Iris pigment epithelial cell (primary cell): ENCODE data around the genes PEF1, PTP4A2 and LCK.

- RRBS = 3% methylated on average over 6 of the region's 52 CpGs
Measured at GRCh38 chr1:31644126-31644934, at the start of gene PEF1. Gene PEF1 (minus strand): TSS chr1:31644876.

- RRBS = 93% methylated on average over 3 of the region's 8 CpGs
Measured at GRCh38 chr1:31668649-31669059, 24.0 kb upstream of the PEF1 start.

DNA sequence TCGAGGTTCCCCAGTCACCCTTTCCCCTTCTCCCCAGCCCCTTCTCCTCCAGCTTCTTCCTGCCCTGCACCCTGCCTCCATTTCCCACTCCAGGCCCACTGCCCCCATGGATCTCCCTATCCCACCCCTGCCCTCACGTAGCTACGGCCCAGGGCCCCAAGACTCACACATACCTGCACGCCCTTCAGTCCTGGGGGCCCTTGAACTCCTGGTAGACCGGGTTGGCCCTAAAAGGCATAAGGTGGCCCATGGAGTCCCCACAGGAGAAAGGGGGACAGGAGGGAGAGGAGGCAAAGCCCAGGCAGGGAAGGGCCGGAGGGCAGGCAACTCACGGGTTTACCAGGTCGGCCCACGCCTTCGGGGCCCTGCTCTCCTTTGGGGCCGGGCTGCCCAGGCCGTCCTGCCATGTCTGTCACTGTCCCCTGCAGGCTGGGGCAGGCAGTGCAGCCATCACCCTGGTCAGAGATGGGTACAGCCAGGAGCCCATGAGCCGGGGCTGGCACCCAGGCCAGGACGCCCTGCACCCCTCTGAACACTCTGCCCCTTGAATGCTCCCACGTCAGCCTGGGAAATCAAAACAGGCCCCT, 19.9 kb downstream of the COL16A1 start:
- RRBS = 82% methylated on average over 5 of the region's 15 CpGs

DNA sequence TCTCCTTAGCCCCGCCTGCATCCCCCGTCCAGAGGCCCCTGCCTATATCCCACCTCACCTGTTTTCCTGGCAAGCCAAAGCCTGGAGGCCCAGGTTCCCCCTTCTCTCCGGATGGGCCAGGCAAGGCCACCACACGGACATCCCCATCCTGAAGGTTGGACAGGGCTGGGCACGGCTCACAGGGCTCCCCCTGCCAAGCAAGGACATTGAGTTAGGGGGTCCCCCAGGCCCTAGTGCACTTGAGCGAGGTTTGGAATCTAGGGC, 18.3 kb downstream of the COL16A1 start:
- RRBS = no CpG with 5 or more reads among the region's 6 CpGs

- RRBS = 71% methylated on average over 5 of the region's 15 CpGs
Measured at GRCh38 chr1:31694617-31695412, 9.0 kb downstream of the COL16A1 start.

GRCh38 chr1:31696762-31697197, 7.0 kb downstream of the COL16A1 start:
- RRBS = no CpG with 5 or more reads among the region's 7 CpGs

DNA sequence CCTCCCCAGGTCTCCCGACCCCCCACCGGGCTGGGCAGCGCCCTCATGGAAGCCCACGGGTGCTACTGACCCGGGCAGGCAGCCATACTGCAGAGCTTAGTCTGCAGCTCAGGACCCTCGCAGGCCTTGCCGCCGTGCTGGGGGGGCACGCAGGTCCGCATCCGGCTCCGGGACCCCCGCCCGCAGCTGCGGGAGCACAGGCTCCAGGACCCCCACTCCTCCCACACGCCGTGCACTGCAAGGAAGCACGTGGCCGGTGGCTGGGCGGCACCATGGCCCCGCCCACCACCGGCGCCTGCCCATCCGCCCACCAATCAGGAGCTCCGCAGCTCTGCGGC, 21.4 kb downstream of the ADGRB2 start:
- RRBS = 82% methylated on average over 23 of the region's 26 CpGs

GRCh38 chr1:31762197-31763233, 1.6 kb downstream of the ADGRB2 start:
- RRBS = 2% methylated on average over 32 of the region's 52 CpGs

DNA sequence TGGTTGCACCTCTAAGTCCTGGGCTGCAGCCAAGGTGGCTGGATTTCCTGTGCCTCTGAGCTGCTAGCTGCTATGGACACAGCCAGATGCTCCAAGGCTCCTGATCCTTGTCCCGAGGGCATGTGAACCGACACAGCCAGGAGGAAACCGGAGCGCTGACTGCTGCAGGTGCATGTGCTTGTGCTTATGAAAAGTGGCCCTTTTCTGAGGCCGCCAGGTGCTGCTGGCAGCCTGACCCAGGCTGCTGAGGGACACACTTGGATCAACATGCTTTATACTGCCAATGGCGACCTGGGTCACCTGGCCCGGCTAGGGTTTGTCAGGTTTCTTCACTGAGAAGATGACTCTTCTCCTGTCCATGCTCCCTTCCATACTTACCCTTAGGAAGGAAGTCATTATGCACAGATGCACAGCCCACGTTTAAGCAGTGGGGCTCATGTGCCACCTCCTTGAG, 14.9 kb upstream of the SPOCD1 start:
- RRBS = no CpG with 5 or more reads among the region's 8 CpGs

DNA sequence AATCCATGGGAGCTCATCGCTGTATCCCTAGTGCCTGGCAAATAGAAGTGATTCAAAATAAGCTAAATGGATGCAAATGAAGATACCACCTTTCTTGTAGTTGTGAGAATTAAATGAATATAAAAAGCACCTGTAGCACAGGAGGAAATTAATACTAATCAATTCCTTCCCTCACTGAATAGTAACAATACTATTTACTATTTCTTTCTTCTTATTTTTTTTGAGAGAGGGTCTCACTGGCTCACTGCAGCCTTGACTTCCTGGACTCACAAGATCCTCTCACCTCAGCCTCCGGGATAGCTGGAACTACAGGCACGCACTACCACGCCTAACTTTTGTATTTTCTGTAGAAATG, 2.6 kb downstream of the PTP4A2 start:
- RRBS = no CpG with 5 or more reads among the region's 4 CpGs

GRCh38 chr1:31937990-31938479, at the start of gene PTP4A2:
Gene PTP4A2 (minus strand): TSS chr1:31938368.
- RRBS = 2% methylated on average over 26 of the region's 83 CpGs

- RRBS = no CpG with 5 or more reads among the region's 4 CpGs
Measured at GRCh38 chr1:31985390-31986022, 28.2 kb upstream of the KHDRBS1 start.

DNA sequence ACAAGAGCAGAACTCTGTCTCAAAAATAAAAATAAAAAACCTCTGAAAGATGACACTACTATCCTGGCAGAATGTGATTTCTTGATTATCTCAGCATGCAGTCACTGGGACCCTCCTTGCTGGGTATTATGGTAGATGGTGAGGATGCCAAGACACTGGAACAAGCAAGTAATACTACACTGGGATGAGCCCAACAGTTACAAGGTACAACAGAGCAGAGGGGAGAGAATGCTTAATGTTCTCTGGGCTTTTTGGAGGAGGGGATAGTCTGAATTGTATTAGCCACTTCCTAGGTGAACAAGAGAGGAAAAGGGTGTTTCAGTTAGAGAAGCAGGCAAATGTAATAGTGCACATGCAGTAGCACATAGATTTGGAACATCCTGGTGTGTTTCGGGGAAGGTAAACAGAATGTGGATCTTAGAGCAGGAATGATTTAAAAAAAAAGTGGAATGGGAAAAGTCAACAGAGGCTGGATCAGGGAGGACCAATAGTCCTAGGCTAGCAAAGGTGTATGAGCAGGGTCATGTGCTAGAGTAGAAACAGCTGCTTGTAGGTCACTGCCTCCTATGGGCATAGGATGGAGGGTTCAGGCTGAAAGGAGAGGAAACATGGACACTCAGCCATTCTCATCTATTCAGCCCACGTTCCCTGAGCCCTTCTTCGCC, 3.9 kb upstream of the KPNA6 start:
- RRBS = no CpG with 5 or more reads among the region's 3 CpGs

GRCh38 chr1:32178344-32178831, 1.1 kb upstream of the TXLNA start:
- RRBS = no CpG with 5 or more reads among the region's 3 CpGs

DNA sequence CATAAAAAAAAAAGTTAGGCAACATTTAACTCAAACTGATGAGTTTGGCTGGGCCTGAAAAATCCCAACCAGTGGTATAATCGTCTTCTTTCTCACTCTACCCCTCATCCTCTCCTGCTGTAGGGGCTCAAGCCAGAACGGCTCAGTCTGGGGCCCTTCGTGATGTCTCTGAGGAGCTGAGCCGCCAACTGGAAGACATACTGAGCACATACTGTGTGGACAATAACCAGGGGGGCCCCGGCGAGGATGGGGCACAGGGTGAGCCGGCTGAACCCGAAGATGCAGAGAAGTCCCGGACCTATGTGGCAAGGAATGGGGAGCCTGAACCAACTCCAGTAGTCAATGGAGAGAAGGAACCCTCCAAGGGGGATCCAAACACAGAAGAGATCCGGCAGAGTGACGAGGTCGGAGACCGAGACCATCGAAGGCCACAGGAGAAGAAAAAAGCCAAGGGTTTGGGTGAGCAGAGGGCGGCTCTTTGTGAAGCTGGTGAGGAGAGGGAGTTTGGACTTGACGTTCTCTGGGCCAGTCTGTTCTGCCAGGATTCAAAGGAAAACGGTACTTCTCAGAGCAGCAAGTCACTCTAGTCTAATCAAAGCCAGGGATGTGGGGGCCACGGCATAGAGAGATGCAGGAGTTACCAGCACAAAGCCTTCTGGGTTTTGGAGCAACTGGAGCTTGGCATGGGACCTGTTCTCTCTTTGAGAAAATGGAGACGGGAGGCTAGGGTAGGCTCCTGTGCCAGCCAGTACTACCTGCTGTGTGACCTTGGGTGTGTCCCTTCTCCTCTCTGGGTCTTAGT, 1.8 kb downstream of the TXLNA start:
- RRBS = 97% methylated on average over 2 of the region's 19 CpGs

- RRBS = no CpG with 5 or more reads among the region's 22 CpGs
Measured at GRCh38 chr1:32200929-32201472, 606 bp downstream of the CCDC28B start.

GRCh38 chr1:32250680-32251627, at the start of gene LCK:
Gene LCK (plus strand): TSS chr1:32251265.
- RRBS = 87% methylated on average over 5 of the region's 27 CpGs

DNA sequence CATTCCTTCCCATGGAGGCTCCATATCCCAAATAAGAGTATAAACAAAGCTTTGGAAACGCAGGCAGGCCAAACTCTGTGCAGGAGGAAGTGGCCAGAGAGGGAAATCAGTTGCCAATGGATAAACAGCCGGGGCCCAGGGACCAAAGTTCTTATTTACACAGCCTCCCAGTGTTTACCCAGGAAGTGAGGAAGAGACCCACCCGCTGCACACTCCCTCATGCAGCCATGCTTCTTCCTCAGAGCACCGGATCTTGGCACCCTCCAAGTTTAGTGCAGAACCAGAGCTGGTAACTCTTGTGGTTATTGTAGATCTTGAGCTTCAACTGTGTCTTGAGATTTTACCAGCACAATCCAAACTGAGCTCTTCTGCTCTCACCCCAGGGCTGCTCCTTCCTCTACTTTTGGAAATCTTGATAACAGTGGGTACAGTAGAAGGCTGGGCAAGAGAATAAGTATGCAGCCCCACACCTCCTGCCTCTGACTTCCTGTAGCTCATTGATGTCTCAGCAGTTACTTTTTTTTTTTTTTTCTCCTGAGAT, 14.2 kb downstream of the MARCKSL1 start:
- RRBS = no CpG with 5 or more reads among the region's 4 CpGs

DNA sequence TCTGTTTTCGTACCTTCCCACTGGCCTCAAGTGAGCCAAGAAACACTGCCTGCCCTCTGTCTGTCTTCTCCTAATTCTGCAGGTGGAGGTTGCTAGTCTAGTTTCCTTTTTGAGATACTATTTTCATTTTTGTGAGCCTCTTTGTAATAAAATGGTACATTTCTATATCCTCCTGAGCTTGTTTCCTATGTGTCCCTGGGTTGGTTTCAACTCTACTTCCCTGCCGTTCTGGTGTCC, 2.7 kb downstream of the MARCKSL1 start:
- RRBS = no CpG with 5 or more reads among the region's 2 CpGs

- RRBS = no CpG with 5 or more reads among the region's 12 CpGs
Measured at GRCh38 chr1:32351029-32351198, 11.4 kb downstream of the FAM229A start.